Metastatic Lung Carcinoma in the Adrenal Gland (tissue), 1 donor: ENCODE measurements around a stretch of chr7.

DNA sequence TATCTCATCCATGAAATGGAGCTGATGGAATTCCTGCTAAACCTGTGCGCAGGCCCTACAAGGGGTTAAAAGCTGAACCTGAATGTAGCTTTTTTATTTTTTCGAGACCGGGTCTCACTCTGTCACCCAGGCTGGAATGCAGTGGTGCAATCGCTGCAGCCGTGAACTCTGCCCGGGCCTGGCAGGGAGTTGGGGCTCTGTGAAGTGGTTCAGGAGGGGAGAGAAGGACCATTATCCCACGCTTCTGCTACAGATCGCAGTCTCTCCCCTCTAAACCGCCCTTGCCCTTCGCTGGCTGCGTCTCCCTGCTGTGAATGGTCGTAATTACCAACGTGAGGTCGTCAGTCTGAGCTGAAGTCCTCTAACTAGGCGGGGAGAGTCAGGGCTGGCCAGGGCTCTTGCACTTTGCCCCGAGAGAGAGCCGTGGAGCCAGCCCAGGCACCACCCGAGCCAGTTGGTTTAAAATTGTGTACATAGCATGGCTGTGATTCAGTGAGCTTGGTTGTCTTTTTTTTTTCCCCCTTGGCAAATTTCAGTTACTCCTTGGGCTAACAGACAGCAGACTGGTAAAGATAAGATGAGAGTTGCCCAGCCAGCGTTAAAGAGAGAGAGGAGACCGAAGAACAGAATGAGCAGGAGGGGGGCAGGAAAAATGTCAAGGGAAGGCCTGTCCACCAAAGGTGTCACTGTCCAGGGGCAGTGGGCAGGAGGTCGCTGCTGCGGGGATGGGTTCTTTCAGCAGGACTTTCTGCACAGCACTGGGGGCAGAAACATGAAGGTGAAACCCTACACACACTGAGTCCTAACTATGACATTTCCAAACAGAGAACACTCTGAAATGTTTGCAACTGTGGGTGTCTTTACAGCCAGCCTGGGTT, 77.2 kb upstream of the GTF2I start:
- PRO-cap, result no peak

DNA sequence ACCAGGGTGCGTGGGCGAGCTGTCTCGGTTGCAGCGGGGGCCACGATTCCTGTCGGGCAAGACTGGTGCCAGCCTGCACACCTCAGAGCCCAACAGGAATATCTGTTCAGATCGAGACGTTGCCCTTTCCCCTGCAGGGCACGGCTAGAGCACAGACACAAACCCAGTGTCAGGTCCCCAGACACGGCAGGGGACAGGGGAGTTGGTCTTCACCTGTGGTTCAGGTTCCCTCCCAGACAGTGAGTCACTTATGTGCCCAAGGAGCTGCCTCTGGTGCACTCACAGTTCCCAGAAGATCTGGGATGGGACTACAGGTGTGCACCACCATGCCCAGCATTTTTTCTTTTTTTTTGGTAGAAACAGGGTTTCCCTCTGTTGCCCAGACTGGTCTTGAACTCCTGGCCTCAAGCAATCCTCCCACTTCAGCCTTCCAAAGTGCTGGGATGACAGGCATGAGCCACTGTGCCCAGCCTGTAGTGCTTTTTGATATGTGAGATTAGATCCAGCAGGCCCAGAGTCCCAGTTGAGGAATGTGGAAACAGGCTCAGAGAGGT, 75.4 kb upstream of the GTF2I start:
- PRO-cap, result unidirectional peak, plus-strand start at position 291 of the sequence

DNA sequence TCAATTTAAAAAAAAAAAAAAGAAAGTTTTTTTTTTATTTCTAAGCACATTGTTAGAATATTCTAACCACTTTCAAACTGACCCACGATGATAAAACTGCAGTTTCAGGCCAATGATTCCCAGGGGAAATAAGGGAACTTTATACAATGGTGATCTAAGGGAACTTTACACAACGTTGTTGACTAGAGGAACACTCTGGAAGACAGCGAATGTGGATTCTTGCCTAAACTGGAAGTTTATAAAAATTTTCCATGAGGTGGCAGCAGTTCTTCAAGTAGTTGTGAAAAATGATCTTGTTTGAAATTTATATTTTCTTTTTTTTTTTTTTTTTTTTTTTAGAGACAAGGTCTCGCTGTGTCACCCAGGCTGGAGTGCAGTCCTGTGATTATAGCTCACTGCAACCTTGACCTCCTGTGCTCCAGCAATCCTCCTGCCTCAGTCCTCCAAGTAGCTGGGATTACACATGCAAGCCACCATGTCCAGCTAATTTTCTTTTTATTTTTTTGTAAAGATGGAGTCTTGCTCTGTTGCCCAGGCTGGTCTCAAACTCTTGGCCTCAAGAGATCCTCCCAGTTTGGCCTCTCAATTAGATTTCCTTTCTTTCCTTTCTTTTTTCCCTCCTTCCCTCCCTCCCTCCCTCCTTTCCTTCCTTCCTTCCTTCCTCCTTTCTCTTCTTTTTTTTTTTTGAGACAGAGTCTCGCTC, 32.0 kb upstream of the GTF2I start:
- PRO-cap, result no peak

DNA sequence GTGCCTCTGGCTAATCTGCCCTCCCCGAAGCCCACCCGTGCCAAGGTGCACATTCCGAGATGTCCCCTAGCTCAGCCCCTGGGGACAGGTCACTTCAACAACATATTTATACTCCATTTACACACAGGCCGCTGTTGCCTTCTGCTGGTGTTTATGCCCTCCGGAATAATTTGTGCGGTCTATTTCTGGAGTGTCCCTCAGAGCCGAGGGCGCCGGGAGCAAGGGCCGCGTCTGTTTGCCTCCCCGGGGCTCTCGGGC, 39.3 kb downstream of the CASTOR2 start:
- PRO-cap, result no peak

DNA sequence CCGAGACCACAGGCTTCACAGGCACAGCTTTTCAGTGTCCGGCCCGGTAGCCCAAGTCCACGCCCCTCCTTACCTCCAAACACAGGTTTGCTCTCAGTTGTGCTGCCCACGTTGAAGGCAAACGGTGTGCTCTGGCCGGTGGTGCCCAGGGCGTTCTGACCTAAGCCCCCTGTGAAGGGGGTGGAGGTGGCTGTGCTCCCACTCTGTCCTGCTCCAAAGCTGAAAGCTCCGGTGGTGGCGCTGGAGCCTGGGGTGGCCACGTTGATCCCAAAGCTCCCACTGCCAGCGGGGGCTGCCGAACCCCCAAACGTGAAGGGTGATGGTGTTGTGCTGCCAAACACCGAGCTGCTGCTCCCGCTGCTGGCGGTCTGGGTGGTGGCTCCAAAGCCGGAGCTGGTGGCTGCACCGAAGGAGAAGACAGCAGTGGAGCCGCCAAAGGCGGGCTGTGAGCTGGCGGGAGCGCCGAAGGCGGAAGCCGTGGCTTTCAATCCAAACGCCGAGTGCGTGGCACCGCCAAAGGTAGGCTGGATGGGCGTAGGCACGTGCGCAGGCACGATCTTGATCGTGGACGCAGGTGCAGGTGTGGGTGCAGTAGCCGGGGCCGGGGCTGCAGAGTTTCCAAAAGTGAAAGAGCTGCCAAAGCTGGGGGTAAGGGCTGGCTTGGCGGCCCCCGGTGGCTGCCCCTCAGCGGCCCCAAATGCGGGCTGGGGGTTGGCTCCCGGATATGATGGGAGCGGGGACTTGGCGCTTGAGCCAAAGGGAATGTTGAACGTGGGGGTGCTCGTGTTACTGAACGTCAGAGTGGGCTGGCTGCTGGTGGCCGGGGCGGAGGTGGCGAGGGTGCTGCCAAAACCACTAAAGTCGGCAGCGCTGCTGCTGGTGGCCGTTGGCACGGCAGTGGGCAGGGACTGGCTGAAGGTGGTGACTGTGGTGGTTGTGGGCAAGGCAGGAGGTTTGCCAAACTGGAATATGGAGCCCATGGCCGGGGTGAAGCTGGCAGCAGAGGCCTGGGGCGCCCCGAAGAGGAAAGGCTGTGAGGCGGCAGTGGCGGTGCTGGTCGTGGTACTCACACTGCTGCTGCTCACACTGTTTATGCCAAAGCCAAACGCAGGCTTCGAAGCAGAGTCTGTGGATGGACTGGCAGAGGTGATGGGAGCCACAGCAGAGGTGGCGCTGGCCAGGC, 26.4 kb downstream of the TRIM73 start:
- PRO-cap, result no peak

DNA sequence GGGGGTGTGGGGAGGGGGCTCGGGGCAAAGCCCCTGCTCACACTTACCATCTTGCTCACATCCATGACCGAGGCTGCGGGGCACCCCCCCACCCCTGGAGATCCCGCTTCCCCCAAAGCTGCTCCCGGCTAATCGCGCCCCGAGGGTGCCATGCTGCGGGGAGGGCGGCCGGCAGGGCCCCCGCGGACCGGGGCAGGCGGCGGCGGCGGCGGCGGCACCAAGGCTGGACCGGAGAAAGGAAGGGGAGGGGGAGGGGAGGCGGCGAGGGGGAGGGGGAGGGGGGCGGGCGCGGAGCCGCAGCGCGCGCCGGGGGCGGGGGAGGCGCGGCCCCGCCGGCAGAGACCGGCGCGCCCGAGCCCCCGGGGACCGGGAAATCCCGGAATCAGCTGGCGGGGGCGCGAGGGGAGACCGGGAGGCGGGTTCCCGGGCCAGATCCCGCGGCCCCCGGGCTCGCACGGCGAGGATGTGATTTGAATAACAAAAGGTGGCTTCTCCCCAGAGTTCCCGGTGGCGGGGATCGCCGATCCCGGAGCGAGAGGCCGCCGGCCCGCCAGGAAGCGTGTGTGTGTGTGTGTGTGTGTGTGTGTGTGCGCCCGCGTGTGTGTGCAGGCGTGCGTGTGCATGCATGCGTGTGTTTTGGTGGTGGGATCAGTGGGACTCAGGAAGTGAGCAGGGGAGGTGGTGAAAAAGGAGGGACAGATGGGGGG, 99.6 kb downstream of the HIP1 start:
- PRO-cap, result bidirectional peak, plus-strand start at position 264 of the sequence, minus-strand start at position 225 of the sequence

- PRO-cap, result unidirectional peak, minus-strand start at chr7:75906003
Observed at GRCh38 chr7:75905794-75906627, 8.9 kb upstream of the POR start.

DNA sequence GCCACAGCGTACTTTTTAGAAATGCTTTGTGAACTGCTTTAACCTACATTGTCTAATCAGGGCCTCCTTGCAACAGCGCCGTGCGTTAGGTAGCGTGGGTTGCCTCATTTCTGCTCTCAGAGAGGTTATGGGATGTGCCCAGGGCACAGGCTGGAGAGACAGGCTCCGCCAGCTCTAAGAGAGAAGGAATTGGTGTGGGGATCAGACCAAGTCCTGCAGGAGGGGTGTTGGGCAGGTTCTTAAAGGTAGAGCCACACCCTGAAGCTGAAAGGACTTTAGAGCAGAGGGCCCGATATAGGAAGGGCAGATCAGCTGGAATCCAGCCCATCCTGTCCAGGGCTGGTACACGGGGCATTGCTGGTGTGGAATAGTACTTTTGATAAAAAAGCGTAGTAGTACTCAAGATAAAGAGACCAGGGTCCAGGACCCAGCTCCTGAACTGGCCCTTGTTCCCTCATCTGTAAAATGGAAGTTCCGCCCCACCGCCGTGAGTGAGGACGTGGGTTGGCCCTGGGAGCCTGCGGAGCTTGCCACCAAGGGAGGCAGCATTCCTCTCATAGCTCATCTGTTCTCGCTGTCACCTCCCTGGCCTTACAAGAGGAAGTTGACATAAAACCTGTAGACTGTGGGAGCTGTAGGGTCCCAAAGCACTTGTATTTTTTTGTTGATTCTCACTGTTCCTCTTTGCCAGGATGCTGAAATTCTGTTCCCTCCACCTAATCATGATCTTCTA, 37.2 kb downstream of the TMEM120A start:
- PRO-cap, result unidirectional peak, minus-strand start at position 215 of the sequence

DNA sequence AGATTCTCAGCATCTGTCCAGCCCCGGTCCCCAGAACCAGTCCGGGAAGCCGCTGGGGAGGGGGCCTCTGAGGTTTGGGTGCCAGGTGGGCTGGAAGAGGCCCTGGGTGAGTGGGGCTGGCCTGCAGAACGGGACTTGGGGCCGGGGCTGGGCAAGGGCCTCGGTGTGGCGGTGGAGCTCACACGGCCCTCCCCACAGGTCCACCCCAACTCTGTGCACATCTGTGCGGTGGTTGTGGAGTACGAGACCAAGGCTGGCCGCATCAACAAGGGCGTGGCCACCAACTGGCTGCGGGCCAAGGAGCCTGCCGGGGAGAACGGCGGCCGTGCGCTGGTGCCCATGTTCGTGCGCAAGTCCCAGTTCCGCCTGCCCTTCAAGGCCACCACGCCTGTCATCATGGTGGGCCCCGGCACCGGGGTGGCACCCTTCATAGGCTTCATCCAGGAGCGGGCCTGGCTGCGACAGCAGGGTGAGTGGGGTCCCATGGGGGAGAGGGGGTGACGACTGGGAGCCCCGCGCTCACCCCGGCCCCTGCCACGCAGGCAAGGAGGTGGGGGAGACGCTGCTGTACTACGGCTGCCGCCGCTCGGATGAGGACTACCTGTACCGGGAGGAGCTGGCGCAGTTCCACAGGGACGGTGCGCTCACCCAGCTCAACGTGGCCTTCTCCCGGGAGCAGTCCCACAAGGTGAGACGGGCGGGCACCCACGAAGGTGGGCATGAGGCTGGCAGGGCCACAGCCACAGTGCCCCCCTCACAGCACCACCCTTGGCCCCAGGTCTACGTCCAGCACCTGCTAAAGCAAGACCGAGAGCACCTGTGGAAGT, 8.8 kb downstream of the TMEM120A start:
- PRO-cap, result no peak

DNA sequence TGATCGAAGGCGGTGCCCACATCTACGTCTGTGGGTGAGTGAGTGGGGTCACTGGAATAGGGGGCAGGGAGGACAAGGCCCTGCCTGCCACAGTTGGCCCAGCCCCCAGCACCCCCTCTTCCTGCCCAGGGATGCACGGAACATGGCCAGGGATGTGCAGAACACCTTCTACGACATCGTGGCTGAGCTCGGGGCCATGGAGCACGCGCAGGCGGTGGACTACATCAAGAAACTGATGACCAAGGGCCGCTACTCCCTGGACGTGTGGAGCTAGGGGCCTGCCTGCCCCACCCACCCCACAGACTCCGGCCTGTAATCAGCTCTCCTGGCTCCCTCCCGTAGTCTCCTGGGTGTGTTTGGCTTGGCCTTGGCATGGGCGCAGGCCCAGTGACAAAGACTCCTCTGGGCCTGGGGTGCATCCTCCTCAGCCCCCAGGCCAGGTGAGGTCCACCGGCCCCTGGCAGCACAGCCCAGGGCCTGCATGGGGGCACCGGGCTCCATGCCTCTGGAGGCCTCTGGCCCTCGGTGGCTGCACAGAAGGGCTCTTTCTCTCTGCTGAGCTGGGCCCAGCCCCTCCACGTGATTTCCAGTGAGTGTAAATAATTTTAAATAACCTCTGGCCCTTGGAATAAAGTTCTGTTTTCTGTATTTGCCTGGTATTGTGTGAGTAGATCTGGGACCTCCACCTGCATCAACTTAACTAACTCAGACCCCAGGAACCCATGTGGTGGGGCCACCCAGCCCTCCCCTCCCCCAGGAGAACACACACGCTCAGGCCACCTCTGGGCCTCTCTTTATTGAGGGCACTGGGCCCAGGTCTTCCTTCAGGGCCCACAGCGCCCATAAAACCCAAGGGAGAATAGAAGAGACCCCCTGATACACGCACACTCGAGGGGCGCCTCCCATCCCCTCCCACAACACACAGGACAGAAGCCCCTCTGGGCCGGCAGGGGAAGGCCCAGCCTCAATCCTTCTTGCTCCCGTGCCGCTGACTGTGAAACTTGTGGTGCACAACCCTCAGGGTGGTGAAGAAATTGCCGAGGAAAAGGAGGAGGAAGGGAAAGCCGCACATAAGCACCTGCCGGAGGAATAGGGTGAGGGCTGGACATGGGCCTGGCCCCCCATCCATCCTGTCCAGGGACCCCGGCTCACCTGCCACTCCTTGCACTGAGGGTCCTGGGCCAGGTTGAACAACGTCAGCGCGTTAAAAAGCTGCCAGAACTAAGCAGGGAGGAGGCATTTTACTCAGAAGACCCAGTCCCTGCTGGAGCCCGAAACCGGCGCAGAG, 7.7 kb downstream of the TMEM120A start:
- PRO-cap, result no peak

DNA sequence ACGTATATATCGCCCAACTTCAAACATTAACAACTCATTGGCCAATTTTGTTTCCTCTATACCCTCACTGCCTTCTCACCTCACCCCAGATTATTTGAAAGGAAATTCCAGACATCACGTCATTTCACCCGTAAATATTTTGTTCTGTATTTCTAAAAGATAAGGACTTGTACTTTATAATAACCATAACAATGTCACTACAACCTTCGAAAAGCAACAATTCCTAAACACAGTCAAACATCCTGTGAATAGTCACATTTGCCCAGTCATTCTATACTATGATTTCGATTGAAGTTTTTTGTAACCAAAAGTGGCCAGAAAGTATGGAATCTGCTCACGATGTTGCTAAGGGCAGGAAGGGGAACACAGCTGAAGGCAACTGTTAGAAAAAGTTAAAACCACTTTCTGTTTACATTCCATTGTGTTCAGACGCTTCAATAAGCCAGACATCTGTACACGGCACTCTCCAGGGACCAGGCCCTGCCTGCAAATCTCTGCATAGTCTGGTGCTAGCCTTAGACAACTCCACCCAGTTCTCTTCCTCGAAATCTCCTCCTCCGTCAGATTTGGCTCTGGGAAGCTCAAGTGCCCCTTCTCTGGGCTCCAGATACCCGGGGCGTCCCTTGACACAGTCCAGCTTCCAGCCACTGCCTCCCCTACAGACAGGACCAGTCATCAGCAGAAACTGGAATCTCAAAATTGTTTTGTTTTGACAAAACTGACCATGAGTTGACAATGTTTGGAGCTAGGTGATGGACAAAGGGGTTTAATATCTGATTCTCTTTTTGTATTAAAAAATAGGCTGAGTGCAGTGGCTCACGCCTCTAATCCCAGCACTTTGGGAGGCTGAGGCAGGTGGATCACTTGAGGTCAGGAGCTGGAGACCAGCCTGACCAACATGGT, 17.1 kb upstream of the TMEM120A start:
- PRO-cap, result no peak

DNA sequence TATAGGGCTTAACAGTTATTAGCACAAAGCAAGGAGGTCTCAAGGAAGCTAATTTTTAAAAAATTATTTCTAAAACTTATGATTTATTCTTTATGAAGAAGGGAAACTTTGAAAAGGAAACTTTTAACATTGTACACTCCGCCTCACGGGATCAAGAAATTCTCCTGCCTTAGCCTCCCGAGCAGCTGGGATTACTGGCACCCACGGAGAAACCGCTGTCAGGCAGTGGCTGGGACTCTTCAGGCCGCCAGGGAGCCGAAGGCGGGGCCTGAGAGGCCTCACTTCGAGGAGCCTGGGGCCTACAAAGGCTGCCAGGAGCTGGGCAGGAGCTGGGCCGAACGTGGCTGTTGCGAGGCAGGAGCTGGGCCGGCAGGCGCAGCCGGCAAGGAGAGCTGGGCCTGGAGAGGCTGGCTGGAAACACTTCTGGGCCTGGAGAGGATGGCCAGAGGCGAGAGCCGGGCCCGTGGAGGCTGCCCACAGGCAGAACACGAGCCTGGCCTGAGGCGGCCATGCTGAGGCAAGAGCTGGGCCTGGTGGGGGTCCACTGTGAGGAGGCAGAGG, 23.4 kb downstream of the MDH2 start:
- PRO-cap, result no peak

DNA sequence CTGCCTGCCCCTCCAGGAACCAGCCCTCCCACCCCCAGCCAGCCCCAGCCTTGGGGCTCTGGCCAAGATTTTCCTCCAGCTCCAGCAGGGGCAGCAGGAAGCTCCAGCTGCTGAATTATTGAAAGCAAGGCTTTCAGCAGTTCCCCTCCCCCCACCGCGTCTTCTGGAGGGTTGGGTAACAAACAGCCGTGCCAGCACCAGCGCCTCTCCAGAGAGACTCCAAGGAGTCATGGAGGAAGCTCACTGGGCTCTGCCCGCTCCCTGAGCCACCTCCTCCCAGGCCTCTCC, 19.0 kb downstream of the SRRM3 start:
- PRO-cap, result unidirectional peak, plus-strand start at position 211 of the sequence

GRCh38 chr7:76282429-76283190, 19.9 kb upstream of the HSPB1 start:
- PRO-cap, result bidirectional peak, plus-strand start at chr7:76282633, minus-strand start at chr7:76282528

- PRO-cap, result bidirectional peak, plus-strand start at chr7:76300449, minus-strand start at chr7:76300294
Observed at GRCh38 chr7:76300114-76300650, 2.3 kb upstream of the HSPB1 start.

GRCh38 chr7:76359719-76360036, 887 bp upstream of the YWHAG start:
- PRO-cap, result no peak

GRCh38 chr7:76373107-76373626, 14.4 kb upstream of the YWHAG start:
- PRO-cap, result bidirectional peak, plus-strand start at chr7:76373430, minus-strand start at chr7:76373403

GRCh38 chr7:76388992-76389917, 20.2 kb downstream of the SSC4D start:
- PRO-cap, result no peak

DNA sequence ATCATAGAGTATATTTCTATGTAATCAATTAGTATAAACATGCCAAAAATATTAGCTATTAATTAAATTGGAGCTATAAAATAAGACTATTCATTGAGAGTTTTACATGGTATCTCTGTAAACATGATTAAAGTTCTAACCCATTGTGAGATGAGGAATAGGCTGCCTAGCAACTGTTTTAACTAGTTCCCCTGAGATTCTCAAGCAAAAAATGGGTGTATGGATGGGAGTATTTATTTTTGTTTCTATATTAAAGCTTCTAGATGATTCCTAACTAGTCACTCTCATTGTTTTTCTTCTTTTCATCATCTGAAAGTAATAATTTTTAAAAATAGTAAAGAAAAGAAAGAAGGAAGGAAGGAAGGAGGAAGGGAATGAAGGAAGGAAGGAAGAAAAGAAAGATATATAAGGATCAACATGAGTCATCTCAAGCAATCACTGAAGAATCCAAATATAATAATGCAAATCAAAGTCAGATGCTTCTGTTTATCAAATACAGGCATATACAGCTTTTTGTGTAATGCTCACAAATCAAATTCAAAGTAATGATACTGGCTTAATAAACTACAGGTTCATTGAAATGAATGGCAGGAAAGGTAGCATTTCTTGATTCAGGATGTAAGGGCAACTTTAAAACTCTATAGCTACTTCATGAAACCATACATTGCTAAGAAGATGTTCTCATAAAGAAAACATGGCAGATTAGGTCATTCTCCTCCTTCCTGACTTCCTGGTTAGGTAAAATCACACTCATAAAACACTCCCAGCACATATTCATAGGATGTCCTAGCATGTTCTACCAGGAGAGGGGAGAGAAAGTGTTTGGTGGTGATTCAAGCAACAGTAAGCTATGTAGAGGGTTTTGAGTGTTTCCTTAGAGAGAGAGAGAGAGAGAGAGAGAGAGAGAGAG, 36.6 kb upstream of the SPDYE16 start:
- PRO-cap, result no peak

- PRO-cap, result no peak
Observed at GRCh38 chr7:76609991-76610849, 16.9 kb downstream of the POMZP3 start.